Pulmonary lymph node (tissue), 1 donor: ENCODE measurements around a stretch of chr4.

DNA sequence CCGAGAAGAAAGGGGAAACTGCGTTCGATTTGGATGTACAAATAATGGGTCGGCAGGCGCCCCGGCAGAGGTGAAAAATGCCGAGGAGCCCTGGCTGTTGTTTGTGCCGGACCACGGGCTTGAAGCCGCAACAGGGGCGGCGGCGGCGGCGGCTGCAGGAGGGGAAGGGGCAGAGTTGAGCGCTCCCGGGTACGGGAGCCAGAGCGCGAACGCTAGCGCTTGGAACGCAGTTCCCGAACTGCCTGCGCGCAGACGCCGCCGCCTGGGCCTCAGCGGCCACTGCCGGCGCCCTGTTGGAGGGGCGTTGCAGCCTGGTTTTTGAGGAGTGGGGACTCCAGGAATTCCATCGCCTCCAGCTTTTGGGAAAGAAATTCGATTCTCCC, 754 bp downstream of the FAT4 start:
- PRO-cap = no peak

- PRO-cap = no peak
These were observed 8.9 kb downstream of the FAT4 start for GRCh38 chr4:125323301-125324446.

GRCh38 chr4:125365813-125366071, 51.0 kb downstream of the FAT4 start:
- PRO-cap = no peak

DNA sequence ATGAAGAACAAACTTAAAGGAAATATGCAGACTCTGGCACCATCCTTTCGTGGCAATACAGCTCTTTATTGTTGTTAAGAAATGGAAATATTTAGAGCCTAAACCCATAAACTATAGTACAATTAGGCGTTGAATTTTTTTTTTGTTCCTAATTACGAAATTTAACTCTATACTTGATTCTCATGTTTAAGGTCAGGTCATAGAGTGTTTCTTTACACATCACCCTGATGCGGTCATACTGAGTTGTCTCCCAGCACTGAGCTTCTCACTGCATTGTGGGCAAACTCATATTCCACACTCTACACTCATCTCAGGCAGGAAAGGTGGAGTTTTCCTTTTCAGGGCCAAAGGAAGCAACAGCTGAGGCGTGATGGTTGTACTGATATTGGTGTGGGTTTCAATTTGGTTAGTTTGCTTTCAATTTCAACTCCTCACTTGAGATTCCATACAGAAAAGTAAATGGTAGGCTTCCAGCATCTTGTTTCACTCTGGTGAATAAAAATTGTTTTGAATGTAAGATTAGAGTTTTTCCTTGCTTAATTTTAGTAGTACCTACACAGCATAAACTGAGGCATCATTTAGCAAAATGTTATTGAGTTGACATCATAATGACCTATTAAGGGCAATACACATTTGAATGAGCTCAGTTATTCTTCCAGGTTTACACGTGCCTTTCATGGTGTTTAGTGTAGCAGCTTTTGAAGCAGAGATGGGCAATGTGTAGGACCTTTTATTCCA, 75.5 kb downstream of the FAT4 start:
- PRO-cap = no peak

DNA sequence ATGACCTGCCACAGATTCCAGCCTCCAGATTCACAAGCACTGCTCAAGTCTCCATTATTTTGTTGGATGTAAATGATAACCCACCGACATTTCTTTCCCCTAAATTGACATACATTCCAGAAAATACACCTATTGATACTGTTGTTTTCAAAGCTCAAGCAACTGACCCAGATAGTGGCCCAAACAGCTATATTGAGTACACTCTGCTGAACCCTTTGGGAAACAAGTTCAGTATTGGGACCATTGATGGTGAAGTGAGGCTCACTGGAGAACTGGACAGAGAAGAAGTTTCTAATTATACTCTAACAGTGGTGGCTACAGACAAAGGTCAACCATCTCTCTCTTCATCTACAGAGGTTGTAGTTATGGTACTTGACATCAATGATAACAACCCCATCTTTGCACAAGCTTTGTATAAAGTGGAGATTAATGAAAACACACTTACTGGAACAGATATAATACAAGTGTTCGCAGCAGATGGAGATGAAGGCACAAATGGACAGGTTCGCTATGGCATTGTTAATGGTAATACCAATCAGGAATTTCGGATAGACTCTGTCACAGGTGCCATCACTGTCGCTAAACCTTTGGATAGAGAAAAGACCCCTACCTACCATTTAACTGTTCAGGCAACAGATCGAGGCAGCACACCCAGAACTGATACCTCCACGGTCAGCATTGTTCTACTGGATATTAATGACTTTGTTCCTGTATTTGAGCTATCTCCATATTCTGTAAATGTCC, 100.4 kb downstream of the FAT4 start:
- PRO-cap = no peak

DNA sequence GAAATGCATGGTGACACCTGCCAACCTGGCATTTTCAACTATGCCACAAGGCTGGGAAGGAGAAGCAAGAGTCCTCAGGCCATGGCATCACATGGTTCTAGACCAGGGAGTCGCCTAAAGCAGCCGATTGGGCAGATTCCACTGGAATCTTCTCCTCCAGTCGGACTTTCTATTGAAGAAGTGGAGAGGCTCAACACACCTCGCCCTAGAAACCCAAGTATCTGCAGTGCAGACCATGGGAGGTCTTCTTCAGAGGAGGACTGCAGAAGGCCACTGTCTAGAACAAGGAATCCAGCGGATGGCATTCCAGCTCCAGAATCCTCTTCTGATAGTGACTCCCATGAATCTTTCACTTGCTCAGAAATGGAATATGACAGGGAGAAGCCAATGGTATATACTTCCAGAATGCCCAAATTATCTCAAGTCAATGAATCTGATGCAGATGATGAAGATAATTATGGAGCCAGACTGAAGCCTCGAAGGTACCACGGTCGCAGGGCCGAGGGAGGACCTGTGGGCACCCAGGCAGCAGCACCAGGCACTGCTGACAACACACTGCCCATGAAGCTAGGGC, 176.3 kb downstream of the FAT4 start:
- PRO-cap = no peak

GRCh38 chr4:126255596-126255937, 940.8 kb downstream of the FAT4 start:
- PRO-cap = no peak

DNA sequence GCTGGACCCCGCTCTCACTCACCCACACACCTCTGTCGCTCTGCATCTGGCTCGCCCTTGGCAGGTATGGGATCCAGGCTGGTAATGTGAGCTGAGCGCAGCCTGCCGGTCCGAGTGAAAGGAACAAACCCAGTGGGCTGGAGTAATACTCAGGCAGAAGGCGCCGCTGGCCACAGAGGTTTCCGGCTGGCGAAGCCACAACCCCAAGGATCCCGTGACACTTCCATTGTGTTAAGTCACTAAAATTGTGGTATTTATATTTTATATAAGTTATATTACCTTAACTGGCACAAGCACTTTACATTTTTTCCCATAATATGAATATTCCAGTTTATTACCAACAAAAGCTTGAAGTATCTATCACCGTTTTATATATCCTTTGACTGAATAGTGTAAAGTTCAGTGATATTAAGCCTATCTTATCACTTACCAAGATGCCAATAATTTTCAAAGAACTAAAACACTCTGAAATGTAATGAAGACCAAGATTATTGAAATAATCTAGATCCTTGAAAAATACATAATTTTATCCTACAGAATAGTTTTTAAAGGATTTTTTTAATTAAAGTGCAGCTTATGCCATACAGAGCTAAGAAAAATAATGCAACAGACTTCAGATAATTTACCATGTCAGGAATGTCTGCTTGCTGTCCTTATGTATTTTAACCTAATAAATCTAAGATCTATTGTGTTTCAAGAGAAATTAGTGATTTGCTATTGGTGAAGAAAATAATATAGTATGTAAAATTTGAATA, 675.9 kb upstream of the INTU start:
- PRO-cap = no peak

DNA sequence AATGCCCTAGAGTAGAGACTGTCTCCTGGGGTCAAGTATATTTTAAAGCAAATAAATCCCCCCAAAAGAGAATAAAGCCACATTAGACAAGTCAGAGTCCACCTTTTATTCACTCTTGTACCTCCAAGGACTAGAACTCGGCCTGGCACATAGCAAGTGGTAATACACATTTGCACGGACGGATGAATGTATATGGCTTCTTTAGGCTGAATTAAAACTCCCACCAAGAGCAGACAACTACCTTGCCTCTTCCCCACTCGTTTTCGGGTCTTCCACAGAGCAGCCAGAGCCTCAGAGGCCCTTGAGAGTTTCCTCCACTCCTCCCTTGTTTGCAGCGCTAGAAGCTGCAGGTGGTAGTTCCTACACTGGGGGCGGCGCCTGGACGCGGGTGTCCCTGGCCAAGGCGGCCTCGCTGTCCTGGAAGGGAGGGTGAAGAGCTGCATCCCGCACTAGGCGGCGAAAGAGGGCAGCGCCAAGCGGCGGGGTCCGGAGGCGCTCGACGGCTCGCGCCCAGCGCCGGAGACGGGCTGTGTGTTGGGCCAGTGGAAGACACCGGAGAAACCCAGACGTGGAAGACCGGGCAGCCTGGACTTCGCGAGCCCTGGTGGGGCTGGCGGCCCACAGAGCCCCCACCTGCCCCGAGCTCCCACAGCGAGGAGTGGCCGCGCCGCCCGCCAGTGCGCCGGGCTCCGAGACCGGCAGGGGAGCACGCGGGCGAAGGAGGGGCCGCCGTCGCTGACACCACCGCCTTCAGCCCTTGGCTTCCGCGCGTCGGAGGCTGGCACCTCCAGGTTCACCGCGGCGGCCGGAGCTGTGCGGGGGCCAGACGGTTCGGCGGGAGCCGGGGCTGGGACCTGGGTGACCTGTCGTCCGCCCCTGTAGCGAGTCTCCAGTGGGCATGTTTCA, 10.0 kb upstream of the INTU start:
- PRO-cap = no peak

- PRO-cap = unidirectional peak, minus-strand start at chr4:127965949
These were observed 659 bp downstream of the ABHD18 start for GRCh38 chr4:127965802-127966328.

DNA sequence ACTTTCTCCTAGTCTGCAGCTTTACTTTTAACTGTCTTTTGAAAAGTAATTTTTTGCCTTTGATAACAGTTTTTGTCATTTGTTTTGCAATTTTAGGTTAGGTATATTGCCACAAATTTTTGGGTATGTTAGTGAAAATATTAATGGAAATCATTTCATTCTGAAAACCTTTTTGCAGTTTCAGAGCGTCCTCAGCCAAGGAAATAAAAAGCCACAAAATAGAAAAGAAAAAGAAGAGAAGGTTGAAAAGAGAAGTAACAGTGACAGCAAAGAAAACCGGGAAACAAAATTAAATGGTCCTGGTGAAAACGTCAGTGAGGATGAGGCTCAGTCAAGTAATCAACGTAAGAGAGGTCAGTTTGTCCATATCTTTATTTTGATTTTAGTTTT, 16.5 kb downstream of the LARP1B start:
- PRO-cap = no peak

GRCh38 chr4:128284382-128284854, 3.2 kb downstream of the PGRMC2 start:
- PRO-cap = no peak

DNA sequence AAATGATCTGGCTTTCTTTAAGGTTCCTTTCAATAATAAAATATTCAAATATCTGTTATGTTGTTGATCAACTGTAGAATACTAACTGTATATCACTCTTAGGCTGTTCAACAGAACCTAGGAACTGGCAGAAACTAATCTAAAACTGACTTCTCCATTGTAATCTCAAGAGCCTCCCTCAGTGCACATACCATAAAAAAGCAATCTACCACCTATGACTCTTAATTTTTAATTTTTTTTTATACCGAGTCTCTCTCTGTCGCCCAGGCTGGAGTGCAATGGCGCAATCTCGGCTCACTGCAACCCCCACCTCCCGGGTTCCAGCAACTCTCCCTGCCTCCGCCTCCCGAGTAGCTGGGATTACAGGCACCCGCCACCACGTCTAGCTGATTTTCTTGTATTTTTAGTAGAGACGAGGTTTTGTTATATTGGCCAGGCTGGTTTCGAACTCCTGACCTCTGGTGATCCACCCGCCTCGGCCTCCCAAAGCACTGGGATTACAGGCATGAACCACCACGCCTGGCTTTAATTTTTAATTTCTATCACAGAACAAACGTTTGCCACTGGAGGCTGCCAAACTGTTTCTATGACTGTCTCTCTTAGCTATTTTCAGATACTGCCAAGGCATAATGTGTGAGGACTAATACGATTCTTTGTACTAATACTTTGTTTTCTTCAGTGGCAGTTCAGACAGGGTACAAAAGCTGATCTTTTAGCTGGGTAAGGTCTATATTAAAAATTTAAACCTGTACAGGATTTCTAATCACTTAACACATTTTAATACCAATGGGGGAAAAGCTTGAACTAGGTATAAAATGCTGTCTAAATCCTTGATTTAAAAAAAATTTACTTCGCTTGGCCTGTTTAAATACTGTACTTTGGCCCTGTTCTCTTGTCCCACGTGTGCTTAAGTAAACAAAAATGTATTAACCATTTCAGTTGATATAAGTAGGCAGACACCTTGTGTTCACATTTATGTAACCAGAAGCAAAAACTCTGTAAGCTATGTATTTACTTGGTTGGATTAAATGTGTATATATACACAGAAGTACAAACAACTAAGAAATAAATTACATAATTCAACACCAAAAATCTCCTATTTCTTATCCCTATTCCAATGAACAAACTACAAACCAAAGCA, 2.3 kb downstream of the PGRMC2 start:
- PRO-cap = no peak

DNA sequence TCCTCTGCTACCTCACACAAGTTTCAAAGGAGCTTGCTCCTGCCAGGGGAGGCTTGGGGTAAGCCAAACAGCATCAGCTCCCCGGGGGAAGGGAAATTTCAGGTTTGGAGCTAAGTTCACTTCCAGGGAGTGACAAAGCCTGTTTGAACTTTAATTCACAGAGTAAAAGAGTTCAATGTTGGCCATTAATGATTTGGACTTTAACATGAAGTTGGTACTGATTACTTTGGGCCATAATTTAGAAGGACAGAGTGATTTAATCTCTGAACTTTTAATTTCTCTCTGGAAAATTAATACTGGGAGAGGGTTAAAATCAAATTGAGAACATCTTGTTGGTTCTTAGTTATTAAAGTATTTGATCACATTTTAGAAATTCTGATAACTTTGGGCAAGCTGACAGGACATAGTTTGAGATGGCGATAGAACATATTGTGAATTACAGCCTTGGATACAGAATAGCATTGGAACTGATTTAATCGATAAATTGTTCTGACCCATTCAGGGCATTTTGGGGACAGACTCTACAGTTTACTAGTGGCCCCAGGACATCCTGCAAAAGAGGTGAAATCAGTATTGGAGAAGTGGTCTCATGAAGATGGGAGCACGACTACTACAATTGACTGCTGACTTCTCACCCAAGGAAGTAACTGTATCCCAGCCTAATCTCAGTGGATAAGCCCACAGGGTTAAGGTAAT, 5.0 kb upstream of the PGRMC2 start:
- PRO-cap = no peak

- PRO-cap = no peak
These were observed 62.2 kb upstream of the PGRMC2 start for GRCh38 chr4:128349746-128350181.

DNA sequence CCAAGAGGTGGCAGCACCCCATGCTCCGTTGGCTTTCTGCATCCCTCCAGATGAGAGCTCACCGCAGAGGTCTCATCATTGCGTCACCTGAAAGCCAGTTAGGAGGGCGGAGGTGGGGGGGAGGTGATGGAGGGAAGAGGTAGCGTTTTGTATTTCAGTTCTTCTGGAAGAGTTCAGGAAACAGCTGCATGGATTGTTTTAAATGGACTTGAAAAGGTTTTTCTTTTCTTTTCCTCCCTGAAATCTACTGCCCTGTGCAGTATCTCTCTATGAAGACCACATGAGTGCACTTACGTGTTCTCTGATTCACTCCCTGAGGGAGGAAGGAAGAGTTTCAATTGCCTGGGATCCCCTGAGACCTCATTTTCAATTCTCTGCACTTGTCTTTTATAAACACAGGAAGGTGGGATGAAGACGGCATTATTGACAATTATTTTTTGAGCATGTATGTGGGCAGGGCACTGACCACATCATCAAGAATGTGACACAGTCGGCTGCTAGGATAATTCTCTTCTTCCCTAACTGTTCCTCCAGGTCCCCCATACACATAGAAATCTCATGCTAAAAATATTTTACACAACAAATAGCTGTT, 166.9 kb upstream of the PGRMC2 start:
- PRO-cap = no peak

DNA sequence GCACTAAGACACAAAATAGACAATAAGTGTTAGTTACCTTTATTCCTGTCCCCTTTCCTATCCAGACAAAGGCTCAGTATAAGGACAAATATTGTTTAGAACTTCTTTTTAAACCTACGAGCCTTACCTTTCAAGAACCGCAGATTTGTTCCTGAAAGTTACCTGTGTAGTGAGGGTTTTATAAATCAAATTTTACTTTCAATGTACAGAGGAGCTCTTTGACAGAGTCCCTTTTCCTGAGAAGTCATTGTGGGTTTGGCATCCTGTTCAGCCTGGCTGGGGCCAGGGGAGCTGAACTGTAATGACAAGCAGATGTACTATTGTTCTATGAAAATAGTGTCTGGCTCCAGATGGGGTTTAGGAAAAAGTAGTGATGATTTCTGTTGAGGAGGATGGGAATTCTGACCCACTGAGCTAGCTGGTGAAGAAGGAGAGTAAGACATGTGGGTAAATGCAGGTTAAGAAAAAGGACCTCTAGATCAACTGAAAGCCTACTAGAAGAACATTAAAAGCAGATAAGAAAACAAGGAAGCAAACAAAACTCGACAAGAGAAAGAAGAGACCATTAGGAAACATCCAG, 196.2 kb upstream of the PGRMC2 start:
- PRO-cap = no peak

DNA sequence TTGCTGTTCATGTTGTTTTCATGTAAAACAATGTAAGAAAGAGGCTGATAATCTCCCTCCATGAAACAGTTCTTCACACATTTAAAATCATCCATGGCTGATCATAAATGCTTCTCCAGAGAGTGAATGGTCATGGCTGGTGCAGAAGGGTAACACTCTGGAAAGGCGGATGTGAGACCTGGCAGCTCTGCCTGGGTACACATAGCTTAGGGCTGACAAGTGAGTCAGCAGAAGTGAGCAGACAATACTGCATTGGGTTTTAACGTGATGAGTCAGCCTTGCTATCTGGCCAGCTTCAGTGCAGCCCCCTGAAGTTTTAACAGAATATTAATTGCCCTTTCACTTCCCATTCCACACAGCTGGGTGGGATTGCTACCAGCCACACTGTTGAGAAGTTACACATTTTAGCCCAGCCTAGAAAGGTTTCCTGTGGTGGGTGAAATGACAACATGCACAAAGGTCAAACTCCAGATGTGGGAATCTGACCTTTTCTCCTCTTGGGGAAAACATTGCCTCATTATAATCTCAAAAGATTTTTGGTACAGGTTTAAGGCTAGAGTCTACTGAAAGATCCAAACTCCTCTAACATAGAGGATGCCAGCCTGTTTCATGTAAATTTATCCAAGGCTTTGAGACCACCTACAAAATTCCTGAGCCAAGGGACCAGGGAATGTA, 230.2 kb upstream of the PGRMC2 start:
- PRO-cap = no peak

GRCh38 chr4:128584234-128584860, 225.2 kb upstream of the JADE1 start:
- PRO-cap = no peak

GRCh38 chr4:128794328-128794566, 15.3 kb upstream of the JADE1 start:
- PRO-cap = no peak